Vein endothelial cell (primary cell): ENCODE results near the genes IFIH1, GRB14 and TTC21B.

DNA sequence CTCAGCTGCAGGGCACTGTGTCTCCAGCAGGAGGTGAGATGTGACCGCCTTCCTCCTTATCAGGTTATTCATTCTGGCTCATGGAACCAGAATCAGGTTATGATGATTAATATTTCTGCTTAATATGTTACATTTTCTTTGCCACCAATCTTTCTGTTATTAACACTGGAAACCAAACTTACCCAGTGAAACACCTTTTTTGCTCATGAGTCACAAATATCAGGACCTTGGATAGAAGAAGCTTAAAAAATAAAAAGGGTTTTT, 85.4 kb downstream of the DPP4 start:
- CAGE, long polyA plus RNA: no peak

- CAGE, long polyA plus RNA: no peak
Observed at GRCh38 chr2:162318372-162318962, at the start of gene IFIH1. IFIH1 (minus strand) TSS chr2:162318684.

GRCh38 chr2:162328849-162329250, 10.4 kb upstream of the IFIH1 start:
- CAGE, long polyA plus RNA: no peak

DNA sequence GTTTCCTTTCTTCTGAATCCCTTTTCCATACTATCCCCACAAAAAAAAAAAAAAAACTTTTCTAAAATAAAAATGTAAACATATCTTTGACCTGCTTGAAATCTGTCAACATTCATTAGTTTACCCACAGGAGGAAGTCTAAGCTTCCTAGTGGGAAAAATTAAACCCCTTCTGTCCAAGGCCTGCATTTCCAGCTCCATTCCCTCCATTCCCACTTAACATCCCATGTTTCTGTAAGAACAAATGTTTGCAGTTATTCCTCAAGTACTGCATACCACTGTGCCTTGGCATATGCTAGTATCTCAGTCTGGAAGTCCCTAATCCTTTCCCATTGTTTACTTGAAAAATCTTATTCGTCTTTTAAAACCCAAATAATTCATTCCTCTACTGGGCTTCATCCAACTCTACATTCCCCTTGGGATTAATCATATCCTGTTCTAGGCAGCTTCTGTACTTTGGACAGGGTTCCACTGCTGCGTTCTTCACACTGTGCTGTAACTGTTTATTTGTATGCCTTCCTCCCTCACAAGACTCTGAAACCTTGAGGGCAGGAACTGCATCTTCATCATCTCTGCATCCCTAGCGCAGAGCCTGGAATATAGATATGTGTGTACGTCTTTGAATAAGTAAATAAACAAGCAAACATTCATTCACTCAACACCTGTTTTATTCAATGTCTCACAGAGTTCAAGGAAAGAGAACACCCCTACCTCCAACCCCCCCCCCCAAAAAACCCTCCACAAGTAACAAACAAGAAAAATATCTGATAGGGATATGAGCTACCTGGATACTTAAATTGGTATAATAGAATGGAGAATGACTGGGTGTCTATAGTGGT, 68.3 kb downstream of the FIGN start:
- CAGE, long polyA plus RNA: no peak

- CAGE, long polyA plus RNA: no peak
Observed at GRCh38 chr2:164560944-164561391, 60.3 kb downstream of the GRB14 start.

GRCh38 chr2:164568340-164568742, 52.9 kb downstream of the GRB14 start:
- CAGE, long polyA plus RNA: no peak

DNA sequence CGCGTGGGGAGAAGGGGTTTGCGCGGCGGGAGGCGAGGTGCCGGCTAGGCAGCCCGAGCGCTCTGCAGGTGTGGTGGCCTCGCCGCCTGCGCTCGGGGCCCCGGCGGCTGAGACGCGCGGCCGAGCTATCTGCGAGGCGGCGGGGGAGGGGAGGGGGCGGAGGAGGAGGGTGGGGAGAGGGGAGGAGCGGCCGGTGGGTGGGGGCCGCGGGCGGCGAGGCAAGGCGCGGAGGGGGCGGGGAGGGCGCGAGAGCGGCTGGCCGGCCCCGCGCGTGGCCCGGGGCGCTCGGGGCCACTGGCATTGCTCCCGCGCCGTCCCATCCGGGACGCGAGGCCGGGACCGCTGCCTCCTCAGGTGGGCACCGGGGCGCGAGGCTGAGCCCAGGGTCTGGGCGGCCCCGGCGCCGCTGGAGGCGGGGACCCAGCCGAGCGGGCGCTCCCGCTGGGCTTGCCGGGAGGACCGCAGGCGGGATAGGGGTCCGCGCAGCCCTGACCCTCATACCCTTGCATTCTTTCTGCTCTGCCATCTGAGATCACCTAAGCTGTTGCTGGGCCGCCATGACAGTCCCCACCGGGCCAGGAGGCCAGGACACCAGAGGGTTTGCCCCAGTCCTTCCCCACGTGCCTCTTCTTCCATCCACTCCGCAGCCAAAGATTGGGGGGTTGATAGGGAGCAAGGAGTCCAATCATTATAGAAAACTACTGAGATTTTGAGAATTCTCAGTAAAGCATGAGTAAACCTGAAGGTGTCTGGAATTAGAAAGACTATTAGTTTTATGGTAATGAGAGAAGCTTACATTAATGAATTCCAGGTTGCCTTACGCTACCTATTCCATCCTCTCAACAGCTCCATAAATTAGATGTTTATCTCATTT, at the start of gene GRB14:
Gene GRB14, minus strand, starts transcription at position 133 of the 874 bp plus-strand sequence.
- CAGE, long polyA plus RNA: no peak

GRCh38 chr2:164710617-164711290, 89.5 kb upstream of the GRB14 start:
- CAGE, long polyA plus RNA: no peak

DNA sequence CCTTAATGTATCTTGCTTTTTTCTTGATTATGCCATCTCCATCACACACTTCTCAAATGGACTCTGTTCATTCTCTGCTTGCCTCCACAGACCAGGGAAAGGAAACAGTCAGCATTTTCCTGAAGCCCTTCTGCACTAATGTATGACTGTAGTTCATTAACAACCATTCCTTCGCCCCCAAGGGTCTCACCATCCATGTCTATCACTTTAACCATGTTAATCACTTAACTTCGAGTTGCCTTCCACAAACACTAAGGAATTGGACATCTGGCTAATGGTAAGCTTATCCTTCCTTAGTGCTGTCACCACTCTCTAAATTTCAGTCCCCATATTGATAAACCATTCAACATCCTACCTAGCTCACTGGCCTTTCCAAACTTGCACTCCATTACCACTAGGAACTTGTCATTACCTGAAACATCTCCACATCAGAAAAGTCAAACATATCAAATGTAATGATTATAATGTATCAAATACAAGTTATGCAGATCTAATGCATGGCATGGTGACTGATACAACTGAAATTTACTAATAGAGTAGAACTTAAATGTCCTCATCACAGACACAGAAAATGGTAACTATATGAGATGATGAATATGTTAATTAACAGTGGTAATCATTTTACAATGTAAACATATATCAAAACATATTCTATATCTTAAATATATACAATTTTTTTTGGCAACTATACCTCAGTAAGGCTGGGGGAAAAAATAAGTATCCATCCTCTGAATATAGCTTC, 54.6 kb downstream of the COBLL1 start:
- CAGE, long polyA plus RNA: no peak

- CAGE, long polyA plus RNA: no peak
Observed at GRCh38 chr2:164823423-164824105, 18.1 kb downstream of the COBLL1 start.

- CAGE, long polyA plus RNA: no peak
Observed at GRCh38 chr2:164991622-164992130, 36.4 kb upstream of the SLC38A11 start.

GRCh38 chr2:165868704-165869461, 74.8 kb upstream of the GALNT3 start:
- CAGE, long polyA plus RNA: no peak

DNA sequence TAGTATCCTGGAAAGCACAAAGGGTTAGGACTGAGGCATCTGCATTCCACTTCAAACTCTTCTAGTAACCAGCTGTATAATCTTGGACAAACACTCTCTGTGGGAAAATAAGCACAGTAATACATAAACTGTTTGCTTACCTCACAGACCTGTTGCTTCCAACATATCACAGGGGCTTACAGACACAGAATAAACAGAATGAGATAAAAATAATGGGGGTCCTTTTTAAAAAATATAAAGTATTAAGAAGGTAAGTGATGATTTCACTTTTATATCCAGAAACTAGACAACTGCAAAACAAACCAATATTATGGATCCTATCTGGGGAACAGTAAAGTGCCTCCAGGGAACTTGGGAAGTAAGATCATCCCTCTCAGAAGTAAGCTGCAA, 49.0 kb downstream of the TTC21B start:
- CAGE, long polyA plus RNA: no peak

DNA sequence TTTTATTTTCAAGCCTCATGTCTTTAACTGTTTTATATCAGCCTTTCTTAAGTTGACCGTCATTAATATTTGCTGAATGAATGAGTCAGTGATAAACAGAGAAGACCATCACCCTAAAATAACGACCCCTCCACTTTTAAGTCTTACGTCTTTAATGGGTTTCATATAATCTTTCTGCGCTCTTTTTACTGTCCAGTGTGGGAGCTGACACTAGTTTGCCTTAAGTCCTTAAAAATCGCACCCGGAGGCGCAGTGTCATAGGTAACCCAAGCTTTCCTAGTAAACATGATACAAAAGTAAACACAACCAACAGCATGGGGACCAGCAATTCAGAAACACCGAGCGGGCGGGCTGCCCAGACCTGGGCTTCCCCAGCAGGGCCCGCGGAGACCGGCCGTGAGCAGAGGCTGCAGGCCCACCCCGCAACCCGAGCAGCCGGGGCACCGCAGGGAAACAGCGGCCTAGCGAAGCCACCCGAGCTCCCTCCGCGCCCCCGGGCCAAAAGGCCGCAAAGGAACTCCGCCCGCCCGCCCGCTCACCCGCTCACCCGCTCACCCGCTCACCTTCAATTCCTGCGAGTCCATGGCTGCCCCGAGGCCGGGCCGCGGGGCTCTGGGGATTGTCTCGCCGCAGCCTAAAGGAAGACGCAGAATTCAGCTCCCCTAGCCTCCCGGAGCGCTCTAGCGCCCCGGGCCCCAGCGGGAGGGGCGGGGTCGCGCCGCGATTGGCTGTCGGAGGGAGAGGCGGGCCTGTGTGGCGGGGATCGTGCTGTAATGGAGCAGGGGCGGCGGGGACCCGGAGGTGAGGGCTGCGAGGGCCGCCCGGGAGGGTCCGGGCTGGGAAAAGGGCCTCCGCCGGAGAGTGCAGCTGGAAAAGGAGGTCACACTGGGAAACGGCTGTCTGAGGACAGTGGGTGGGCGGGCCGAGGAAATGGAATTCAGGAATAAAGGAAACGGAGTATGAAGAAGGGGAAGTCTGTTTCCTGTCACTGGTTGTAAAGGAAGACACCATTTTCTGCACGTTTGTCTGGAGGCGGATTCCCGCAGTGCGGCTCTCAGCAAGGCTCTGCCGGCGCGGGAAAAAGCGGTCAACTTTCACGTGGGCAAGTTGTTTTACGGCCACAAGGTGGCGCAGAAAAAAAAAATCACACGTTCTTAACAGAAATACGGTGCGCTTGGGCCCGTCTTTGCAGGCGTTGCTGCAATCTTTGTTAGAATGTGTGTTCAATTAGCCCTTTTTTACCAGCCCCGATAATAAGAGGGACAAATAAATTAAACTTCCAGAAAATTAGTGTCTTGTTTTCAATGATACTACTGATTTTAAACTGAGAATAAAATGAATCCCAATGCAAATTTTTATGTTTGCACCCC, at the start of gene TTC21B:
Gene TTC21B, minus strand, starts transcription at position 655 of the 1,370 bp plus-strand sequence.
- CAGE, long polyA plus RNA: no peak

GRCh38 chr2:166182735-166182934, 54.8 kb upstream of the SCN1A start:
- CAGE, long polyA plus RNA: no peak

GRCh38 chr2:167750727-167751182, 458.0 kb downstream of the B3GALT1 start:
- CAGE, long polyA plus RNA: no peak

GRCh38 chr2:168189928-168190220, 57.5 kb downstream of the STK39 start:
- CAGE, long polyA plus RNA: no peak

- CAGE, long polyA plus RNA: no peak
Observed at GRCh38 chr2:168245573-168245919, 1.8 kb downstream of the STK39 start.

DNA sequence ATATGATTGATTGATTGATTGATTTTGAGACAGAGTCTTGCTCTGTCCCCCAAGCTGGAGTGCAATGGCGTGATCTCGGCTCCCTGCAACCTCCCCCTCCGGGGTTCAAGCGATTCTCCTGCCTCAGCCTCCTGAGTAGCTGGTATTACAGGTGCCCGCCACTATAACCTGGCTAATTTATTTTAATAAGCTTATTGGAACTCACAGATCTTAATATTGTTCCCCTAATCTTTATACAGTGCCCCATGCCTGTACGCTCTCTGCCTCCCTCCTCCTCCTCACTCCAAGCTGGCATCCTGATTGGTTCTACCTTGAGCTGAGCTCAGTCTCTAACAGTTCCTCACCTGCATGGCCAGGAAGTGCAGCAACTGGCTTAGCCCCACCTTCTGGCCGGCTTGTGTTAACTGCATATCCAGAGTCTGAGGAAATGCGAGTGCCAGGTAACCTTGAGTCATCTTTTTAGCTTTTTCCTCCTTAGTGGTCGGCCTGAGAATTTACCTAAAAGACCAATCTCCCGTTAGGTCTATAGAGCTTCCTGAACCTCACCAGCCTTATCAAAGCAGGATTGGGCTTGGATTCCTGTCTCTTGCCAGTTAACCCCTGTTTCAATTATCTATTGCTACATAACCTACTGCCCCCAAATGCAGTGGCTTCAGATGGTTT, 89.4 kb upstream of the STK39 start:
- CAGE, long polyA plus RNA: no peak

GRCh38 chr2:168457322-168457998, 1.4 kb downstream of the CERS6 start:
- CAGE, long polyA plus RNA: no peak